Bile duct (tissue), 1 donor: ENCODE data around the genes OCIAD2, CWH43 and SCFD2.

- PRO-cap = no peak
These were observed 20.7 kb downstream of the ATP8A1 start for GRCh38 chr4:42636174-42636612.

DNA sequence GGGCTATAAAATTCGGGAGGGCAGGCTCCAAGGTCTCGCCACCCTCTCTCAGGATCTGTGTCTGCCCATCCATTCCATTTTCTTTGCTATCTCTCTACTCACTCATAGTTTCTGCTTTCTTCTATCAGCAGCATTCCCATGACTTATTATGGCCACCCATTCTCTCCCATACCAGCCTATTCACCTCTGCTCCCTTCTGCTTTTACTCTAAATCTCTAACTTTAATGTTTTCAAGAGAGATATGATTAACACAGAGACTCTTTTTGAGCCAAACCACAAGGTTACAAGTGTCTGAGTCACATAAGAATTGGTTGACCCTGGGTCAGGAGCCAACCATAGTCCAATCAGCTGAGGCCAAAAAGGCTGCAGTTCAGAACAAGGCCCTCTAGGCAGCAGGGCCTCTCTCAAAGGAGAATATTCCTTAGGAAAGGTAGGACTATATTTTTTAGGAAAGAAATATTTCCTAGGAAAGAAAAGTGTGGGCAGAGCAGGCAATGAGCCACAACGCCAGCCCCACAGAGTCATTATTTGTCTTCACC is 2.4 kb downstream of the ATP8A1 start:
- PRO-cap = no peak

- PRO-cap = no peak
These were observed 132.4 kb downstream of the CORIN start for GRCh38 chr4:47705333-47705934.

DNA sequence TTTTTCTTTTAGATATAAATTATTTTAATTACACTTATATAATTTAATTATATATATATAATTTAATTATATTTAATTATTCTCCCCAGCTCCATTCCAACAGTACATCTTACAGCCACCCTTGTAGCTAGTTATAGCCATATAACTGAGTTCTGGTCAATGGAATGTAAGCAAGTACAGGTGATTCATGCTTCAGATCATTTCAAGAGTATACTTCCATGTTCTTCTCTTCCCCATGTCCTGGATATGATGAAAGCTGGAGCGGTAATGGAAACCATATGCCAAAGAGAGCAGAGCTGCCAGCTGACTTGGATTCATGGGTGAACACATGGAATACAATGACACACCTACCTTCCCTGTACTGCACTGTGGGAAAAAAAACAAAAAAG is 17.4 kb upstream of the CORIN start:
- PRO-cap = no peak

- PRO-cap = unidirectional peak, plus-strand start at chr4:47913961
These were observed 687 bp downstream of the NFXL1 start for GRCh38 chr4:47913374-47914418.

DNA sequence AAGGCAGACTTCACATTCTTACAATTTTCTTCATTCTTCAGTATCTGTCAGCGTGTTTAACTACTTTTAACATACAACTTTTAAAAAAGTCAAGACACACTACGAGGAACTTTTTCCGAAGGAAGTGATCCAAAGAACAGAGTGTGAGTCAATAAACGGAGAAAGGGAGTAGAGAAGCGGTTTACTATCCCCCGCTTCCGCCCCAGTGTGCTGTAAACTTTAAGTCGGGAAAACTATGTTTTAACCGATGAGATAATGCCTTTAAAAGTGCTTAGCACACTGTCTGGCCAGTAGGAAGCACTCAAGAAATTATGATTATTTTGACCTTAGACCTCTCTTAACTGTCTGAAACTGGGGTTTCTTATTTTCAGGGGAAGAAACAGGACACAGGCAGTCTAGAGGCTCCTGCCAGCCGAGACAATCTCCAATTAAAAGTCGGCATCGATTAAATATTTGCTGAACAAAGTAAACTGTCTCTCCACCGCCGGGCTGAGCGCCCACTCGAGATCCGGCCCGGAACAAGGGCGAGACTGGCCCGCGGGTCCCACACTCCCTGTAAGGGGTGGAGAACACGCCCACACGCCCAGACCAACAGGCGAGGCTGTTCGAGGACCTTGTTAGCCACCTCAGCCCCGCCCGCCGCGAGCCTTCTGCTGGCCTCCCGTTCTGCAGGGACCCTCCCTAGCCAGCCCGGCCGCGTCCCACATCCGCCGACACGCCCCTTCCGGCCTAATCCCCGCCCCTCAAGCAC is 563 bp upstream of the SLAIN2 start:
- PRO-cap = bidirectional peak, plus-strand start at position 151 of the sequence, minus-strand start at position 153 of the sequence; bidirectional peak, plus-strand start at position 364 of the sequence, minus-strand start at position 209 of the sequence; unidirectional peak, minus-strand start at position 423 of the sequence; bidirectional peak, plus-strand start outside the sequence, minus-strand start at position 652 of the sequence

DNA sequence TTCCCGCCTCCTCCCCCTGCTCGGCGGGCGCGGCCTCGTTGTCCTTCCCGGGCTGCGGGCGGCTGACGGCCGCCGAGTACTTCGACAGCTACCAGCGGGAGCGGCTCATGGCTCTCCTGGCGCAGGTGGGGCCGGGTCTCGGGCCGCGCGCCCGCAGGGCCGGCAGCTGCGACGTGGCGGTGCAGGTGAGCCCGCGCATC is 282 bp downstream of the ZAR1 start:
- PRO-cap = no peak

DNA sequence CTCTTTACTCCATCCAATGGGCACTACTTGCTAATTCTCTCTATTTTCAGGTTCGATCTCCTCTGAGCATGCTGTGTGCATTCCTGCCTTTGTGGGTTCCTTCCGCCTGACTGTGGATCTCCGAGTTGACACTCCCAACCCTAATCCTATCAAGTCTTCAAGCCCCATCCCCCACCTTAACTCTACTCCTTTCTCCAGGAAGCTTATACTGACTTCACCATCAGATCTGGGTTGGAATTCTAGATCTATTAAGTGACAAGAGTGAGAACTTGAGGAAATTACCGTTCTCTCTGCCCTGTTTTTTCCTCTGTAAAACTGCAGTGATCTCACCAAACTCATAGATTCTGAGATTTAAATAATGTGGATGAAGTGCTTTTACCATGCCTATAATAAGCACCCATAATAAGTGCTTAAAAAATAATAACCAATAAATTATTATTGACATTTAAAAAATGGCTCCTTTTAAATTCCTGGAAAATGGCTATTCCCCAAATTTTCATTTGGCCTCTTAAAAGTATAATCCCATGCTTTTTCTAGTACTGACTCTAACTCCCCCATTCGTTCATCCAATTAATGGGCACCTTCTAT is 64.7 kb downstream of the ZAR1 start:
- PRO-cap = no peak

DNA sequence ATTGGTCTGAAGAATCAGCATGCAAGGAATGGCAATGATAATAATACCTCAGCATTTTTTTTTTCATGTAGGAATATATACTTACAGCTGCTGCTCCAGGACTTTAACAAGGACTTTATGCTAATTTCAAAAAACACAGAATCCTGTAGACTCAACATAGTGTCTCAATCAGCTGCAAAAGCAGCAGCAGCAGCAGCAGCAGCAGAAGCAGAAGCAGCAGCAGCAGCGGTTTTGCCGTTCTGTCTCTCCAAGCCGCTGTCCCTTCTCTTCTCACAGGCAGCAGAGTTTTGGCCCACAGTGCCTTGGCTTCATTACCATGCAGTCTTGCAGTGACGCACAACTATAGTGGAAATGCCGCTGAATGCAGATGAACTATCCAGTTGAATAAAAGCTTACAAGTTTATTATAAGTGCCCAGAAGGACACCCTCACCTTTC is 126.4 kb downstream of the FRYL start:
- PRO-cap = no peak

GRCh38 chr4:48778231-48778853 is 1.7 kb downstream of the FRYL start:
- PRO-cap = no peak

- PRO-cap = bidirectional peak, plus-strand start at chr4:48779466, minus-strand start at chr4:48779367; bidirectional peak, plus-strand start at chr4:48779757, minus-strand start at chr4:48779670
These were observed 863 bp downstream of the FRYL start for GRCh38 chr4:48778854-48779977.

DNA sequence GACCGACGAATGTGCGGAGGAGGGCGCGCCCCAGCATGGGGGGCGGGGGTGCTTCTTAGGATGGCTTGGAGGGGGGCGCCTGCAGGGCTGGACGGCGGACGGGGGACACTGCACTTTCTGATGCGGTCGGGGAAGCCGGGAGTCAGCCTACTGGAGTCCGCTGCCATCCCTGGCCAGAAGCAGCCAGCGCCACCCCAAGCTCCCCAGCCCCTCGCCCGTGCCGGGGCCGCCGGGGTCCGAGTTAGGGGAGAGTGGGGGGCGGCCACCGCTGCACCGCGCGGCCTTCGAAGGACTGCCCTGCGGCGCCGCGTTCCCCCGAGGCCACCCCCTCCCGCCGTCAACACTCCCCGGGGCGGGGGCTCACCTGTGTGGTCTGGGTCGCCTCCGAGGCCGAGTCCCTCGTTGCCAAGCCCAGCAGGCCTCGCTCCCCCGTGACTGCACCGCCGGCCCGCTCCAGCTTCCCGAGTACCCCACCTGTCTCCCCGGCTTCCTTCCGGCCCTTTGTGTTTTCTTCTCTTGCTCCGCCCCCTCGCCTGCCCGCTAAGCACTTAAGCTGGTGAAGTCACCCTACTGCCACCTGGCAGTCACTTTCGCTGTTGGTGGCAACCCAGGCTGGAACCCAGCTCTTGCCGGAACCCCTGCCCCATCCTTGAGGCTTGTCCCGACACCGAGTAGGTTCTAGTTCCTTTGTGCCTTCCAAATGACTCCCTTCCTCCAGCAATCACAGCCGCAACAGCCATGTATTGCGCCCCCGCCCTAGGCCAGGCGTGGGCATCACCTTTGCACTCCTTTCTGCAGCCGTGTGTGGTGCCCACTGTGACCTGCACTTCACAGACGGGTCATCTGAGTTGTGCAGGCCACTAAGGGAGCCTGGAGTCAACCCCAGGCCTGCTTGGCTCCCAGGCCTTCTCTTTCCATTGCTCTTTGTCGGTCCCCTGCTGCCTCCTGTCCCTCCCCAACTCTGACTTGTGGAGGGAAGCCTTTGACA is at the start of gene OCIAD2:
TSS of gene OCIAD2 (minus strand) at position 481 of the 988 bp plus-strand sequence.
- PRO-cap = bidirectional peak, plus-strand start at position 587 of the sequence, minus-strand start at position 481 of the sequence

DNA sequence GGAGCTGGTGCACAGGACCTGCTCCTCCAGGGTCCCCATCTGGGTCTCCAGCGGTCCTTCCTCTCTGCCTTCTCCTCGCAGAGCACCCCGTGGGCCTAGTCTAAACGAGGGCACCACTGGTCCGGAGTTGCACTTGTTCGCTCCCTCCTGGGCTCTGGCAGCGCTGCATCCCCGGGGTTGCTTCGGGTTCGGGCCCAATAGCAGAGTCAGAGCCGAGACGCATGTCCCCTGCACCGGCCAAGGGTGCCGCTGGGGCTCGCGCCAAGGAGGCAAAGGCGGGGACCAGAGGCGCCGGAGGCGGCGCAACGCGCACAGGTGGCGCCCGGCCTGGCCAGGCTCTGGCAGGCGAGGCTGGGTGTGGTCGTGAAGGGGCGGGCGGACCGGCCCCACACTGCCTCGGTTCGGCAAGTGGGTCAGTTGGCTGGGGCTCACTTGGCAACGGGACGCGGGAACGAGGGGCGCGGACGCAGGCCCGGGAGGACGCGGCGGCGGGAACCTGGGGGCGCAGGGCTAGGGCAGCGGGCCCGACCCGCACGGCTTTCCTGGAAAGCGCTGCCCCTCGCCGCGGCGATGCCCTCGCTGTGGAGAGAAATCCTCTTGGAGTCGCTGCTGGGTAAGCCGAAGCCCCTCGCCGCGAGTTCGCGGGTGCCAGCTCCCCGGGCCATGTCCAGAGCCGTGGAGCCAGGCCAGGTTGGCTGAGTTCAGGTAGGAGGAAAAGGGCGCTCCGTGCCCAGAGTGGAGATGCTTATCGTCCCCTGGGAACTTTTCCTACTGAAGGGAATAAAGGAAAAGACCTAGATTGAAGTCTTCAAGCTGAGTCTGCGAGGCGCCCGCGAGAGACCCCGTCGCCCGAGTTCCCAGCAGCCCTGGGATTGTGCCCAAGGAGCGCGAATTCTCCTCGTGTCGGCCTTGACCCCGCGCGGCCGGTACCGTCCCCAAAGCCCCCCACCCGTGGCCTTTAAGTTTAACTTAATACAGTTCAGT is at the start of gene CWH43:
TSS of gene CWH43 (plus strand) at position 416 of the 984 bp plus-strand sequence.
- PRO-cap = no peak

- PRO-cap = no peak
These were observed 528.2 kb downstream of the CWH43 start for GRCh38 chr4:49514213-49514662.

- PRO-cap = no peak
These were observed 3.2 kb downstream of the LRRC66 start for GRCh38 chr4:52016930-52017435.

GRCh38 chr4:52660133-52660468 is 1.0 kb upstream of the USP46 start:
- PRO-cap = no peak

DNA sequence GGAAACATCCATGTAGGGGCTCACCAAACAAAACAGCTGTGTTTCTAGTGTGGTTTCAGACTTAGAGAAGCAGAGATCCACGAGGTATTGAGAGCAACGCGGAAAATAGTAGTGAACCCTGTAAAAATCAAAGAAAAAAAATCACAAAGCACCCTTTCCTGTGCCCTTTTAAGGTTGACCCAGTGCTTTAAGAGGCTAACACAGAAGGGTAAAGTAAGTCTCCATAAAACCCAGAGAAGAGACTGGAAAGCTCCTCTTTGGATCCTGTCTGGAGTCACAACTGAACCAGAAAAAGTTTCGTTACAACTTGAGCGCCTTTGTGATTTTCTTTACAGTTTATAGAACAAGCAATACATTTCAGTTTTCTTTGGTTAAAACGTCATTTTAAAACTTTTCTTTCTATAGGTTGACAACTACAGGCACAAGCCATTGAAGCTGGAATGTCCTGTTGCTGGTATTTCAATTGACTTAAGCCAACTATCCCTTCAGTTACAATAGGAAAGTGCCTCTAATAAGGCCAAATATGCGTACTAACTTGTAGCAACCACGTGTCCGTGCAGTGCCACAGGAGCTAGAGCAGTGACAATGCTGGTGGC is 38.0 kb downstream of the ERVMER34-1 start:
- PRO-cap = no peak

GRCh38 chr4:52853290-52853730 is 8.8 kb upstream of the RASL11B start:
- PRO-cap = no peak

DNA sequence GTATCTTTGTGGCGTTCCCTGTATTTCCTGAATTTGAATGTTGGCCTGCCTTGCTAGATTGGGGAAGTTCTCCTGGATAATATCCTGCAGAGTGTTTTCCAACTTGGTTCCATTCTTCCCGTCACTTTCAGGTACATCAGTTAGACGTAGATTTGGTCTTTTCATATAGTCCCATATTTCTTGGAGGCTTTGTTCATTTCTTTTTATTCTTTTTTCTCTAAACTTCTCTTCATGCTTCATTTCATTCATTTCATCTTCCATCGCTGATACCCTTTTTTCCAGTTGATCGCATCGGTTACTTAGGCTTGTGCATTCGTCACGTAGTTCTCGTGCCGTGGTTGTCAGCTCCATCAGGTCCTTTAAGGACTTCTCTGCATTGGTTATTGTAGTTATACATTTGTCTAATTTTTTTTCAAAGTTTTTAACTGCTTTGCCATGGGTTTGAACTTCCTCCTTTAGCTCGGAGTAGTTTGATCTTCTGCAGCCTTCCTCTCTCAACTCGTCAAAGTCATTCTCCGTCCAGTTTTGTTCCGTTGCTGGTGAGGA is 37.6 kb downstream of the RASL11B start:
- PRO-cap = no peak

DNA sequence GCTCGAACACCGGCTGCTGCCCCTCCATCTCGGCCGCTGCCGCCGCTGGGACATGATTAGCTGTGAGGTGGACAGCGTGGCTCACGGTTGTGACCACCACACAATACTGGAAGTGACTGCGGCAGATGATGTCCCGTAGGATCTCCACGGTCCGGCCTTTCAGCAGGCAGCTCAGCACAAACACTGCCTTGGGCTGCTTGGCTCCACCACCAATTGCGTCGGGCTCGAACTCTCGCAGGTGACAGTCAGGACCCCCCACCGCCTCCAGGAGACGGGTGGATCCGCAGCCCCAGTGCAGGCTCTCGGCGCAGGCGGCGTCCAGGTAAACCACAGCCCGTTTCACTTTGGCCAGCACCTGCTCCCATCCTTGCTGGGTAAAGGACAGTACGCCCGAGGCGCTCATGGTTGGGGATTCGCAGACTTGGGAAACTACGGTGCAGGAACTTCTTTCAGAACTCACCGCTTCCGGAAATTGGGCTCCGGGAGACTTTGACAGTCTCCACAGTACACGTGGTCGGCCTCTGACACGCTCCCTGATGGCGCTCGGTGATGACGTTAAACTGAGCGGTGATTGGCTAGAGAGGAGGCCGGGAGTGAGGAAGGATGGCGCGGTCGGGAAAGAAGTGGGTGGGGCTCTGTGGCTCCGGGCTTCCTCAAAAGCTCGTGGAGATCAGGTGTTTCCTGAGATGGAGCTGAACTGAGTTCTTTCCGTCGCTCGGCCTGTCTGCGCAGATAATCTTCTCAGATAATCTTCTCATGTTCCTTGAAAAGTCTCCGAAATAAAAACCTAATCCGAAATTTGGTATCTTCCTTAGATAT is at the start of gene SCFD2:
TSS of gene SCFD2 (minus strand) at position 523 of the 819 bp plus-strand sequence.
- PRO-cap = bidirectional peak, plus-strand start at position 684 of the sequence, minus-strand start at position 523 of the sequence